HT1080 (cell line): ENCODE measurements around a stretch of chr3.

DNA sequence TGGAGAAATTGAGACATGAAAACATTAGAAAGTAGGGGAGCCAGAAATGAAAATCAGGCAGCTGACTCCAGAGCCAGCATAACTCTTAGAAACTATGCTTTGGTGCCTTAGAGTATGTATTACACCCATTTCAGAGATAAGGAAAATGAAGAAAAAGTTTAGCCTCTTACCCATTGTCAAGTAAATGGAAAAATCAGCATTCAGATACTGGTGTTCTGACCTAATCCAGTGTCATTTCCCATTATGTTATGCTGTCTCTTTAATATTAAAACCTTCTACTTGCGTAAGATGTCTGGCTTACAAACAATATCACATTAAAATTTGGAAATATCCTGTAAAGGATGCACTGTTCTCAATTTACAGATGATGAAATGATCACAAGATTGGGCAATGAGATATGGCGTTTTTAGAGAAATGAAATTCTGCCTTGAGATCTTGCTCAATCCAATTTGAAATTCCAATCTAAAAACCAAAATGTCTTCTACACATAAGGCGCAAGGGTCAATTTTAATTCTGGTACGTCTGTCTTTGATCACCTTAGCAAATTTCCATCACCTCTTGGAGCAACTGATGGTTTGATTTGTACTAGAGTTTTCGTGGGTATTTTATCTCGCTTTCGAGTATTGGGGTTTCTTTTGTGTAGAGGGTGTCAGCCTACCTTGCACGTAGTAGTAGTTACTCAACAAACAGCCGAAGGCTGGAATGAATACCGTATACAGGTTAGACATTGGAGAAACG, 937 bp upstream of the ZCWPW2 start:
RAMPAGE:
- cytosol, long total RNA, result no peak
- long total RNA, result no peak
- nucleus, long total RNA, result no peak

DNA sequence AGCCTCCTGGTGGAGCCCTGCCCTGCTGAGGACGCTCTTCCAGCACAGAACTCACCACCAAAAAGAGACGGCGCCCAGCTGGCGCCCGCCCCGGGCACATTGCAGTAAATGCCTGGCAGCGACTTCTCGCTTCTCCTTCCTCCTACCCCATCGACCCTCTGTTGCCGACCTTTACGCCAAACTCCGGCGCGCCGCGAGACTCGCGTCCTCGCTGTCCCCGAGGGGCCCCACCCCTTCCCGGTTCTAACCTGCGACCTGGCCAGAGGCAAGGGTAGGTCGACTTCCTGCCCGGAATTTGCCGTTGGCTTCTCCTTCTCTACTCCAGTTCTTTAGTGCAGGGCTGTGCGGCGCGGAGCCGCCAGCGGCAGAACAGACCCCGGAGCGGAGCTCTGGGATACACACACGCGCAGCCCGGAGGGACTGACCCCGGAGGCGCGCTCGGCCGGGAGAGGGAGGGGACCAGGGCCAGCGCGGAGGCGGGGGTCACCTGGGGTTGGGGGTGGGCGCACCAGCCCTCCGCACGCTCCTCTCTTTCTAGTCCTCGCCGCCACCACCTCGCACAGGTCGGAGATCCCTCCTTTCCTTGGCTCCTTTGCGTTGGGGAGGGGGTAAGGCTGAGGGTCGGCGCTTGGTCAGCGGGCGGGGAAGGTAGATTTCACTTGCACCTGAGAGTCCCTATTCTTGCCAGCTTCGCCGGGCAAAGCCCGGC, 226.6 kb upstream of the AZI2 start:
RAMPAGE:
- cytosol, long total RNA, result no peak
- long total RNA, result no peak
- nucleus, long total RNA, result no peak

DNA sequence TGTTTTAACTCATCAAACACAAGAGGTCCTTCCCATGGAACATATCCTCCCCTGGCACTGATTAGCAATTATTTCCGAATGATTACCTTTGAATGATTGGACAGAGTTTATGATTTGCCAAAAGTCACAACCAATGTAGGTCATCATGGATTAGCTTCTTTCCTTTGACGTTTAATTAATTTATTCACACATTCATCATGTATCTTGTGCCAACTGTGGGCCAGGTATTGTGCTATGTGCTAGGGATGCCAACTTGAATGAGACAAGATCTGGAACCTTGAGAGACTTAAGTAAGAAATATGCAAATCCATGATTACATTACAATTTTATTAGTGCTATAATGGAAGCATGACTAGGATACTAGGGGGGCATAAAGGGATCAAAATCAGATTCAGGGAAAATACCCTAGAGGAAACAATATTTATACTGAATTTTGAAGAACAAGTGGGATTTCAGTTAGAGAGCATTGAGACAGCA, 37.7 kb downstream of the RBMS3 start:
RAMPAGE:
- cytosol, long total RNA, result no peak
- long total RNA, result no peak
- nucleus, long total RNA, result no peak

DNA sequence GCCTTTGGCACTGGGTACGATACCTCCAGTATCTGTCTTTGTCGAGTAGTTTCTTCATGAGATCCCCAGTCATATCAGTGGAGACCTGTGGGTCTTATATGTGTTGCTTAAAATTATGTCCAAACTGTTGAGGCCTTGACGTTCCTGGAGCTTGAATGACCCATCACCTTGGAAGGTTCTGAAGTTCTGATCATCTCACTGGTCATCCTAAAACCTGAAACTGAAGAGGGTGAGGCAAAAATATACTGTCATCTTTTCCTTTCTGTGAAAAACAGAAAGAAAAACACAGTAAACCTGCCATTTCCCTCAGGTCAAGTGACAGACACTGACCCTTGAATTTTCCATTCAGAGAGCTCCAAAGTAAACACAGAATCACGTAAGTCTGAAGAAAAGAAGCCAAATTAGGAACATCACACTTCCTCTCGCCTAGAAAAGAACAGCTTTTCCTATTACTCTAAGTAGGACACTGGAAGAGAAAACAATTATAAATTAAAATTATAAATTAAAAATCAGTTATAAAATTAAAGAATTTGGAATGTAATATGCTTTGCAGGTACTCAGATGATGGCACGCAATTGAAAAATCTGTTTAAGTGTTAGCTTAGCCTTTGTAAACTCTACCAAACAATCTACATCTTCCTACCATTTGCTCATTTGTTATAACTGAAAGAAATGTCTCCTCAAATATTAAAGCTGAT, 78.7 kb upstream of the TGFBR2 start:
RAMPAGE:
- cytosol, long total RNA, result no peak
- long total RNA, result no peak
- nucleus, long total RNA, result no peak

GRCh38 chr3:30597131-30597726, 9.2 kb upstream of the TGFBR2 start:
RAMPAGE:
- cytosol, long total RNA, result no peak
- long total RNA, result no peak
- nucleus, long total RNA, result no peak

RAMPAGE:
- cytosol, long total RNA, result no peak
- long total RNA, result no peak
- nucleus, long total RNA, result no peak
These were observed 1.7 kb upstream of the TGFBR2 start for GRCh38 chr3:30604654-30605206.

DNA sequence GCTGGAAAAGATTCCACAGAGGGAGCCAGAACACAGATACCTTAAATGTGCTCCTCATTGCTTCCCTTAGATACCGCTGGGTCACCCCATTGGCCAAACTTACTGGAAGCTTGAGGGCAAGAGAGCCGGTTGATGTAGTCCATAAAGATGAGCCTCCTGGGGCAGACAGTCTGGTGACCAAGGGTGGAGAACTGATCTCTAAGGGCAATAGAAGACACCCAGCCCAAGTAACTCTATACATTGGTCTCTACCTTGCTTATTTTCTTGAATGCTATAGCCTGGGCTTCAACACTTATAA, 30.9 kb downstream of the TGFBR2 start:
RAMPAGE:
- cytosol, long total RNA, result no peak
- long total RNA, result no peak
- nucleus, long total RNA, result no peak

DNA sequence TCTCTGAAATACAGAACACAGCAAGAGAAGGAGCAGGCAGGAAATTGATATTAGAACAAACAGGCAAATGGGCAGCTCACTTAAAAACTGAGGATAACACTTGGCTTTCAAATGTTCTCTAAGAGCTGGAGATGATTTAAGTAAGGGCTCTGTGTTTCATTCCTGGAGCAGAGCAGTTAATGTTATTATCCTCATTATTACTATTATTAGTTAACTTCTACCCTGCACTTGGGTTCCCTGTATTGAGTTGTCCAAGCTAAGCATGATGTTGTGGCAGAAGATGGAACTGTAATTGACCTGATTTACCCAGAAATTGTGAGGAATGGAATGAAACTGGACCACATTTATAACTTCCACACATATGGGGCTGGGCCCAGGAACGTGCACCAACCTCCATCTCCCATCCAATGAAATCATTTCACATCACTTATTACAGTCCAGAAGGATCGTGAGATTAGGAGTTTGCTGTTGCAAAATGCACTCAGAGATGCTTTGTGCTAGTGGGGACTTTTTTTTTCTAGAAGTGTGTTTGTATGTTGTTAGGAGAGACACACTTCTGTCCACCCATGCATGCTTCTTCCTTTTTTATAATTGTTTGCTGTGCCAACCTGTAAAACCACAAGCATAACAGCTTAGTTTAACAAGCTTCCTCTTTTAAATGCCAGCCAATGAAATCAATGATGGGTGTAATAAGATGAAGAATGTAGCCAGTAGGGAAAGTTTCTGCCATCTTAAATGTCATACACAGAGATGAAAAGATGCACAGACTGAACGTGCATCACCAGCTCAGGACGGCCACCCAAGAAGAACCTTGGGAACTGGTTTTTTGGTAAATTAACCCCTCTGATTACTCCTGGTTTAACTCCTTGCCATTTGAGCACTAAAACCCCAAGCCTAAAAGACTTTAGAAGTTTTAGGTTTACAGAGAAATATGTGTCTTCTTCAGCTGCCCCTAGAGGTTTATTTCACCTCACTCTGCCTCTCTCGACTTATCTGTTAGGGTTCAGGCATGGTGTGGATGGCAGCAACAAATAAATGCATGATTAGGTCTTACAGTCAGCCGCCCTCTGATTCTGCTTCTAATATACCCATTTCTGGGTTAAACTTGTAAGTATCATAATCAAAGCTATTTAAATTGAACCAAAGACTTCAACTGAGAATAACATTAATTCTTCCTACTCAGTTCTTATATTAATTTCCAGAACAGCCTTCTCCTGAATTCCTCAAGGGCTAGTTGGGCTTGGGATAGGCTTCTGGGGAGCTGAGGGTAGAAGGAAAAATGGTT, 305.5 kb upstream of the STT3B start:
RAMPAGE:
- cytosol, long total RNA, result no peak
- long total RNA, result no peak
- nucleus, long total RNA, result no peak

DNA sequence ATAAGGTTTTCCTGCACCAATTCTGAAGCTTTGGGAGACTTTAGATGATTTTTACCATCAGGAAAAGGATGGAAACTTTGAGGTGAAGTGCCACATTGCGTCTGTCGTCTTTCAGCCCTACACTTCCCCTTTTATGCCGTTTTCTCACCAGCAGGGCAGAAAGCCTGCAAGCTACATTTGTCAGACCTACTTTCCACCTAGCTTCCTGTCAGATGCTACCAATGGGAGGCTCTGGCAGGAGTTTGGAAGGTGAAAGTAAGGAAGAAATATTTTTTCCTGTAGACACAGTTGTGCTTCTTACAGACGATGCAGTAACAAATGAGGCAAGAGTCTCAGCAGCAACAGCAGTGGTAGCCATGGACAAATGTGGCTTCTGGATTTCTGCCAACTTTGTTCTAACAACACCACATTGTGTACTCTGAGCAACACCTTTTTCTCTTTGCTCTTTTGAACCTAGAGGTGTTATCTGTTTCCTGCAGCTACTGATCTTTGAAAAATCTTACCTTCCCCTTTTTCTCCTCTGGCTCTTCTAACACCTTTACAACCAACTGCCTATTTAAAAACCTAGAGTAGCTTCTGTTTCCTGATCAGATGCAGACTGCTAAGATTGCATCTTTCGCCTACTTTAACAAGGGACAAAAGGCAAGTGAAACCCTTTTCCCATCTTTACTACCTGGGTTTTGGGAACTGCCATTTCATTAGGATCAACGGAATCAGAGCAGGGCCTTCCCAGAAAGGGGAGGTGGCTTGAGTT, 70.6 kb upstream of the STT3B start:
RAMPAGE:
- cytosol, long total RNA, result no peak
- long total RNA, result no peak
- nucleus, long total RNA, result no peak

DNA sequence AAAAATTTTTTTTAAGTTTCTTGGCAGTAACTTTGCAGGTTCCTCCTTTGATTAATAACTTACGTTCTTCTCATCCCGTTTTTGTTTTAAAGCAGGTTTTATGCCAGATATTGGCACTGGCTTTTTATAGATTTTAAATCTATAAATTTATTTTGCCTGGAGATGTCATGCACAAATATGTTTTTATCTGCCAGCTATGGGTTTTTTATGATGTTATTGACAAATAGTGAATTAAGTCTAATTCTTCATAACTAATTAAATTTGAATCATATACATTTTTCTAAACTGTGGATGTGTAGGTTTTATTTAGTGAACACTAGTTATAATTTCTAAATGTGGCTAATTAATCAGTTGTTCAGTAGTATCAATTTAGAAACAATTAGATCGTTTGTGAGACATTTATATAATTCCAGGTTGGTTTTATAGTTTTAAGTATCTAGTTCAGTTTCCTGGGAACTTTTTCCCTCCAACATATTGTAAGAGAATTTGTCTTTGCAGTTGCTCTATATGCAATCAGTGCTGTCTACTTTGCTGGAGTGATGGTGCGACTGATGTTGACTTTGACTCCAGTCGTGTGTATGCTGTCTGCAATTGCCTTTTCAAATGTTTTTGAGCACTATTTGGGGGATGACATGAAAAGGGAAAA, 89.0 kb downstream of the STT3B start:
RAMPAGE:
- cytosol, long total RNA, result no peak
- long total RNA, result no peak
- nucleus, long total RNA, result no peak

RAMPAGE:
- cytosol, long total RNA, result no peak
- long total RNA, result no peak
- nucleus, long total RNA, result no peak
These were observed 215.1 kb downstream of the STT3B start for GRCh38 chr3:31747625-31748474.

DNA sequence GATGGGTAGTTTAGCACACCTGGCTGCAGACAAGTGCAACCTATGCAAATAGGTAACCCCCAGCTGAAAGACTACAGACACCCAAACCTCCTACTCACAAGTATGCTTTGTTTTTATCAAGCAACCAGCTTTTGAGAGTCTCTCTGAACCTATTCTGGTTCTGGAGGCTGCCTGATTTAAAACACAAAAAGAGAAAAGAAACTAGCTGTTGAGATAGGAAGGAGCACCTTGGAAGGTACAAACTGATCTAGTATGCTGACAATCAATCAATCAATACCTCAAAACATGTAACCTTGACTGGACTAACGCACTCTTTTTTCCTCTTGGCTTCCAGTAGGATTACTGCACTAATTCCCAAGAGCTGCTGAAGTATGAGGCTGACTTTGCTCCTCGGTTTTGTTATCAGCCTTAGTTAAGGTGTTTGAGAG, 63.6 kb downstream of the OSBPL10 start:
RAMPAGE:
- cytosol, long total RNA, result no peak
- long total RNA, result no peak
- nucleus, long total RNA, result no peak

DNA sequence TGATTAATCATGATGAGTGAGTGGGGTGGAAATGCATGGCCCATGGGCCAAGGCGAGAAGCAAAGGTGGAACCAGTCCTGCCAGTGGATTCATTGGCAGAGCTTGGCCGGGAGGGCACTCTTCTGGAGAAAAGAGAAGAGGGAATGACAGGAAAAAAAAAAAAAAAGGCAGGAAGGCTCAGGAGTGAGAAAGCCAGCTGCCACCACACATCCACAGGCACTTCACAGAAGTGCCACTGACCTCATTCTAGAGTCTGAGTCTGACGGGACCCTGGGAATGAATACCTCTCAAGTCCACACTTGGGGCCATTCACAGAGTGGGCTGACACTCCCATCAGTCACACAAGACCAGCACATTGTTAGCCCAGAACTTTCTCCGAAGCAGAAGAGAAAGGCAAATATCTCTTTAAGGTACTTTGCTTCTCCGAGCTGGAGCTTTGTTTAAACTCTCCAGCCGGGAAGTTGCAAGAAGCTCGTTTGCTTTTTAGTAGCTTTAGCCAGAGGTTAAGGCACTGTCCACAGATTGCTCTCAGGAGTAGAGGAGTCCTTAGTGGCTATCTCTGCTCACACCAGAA, 53.9 kb downstream of the CMTM6 start:
RAMPAGE:
- cytosol, long total RNA, result no peak
- long total RNA, result no peak
- nucleus, long total RNA, result no peak

DNA sequence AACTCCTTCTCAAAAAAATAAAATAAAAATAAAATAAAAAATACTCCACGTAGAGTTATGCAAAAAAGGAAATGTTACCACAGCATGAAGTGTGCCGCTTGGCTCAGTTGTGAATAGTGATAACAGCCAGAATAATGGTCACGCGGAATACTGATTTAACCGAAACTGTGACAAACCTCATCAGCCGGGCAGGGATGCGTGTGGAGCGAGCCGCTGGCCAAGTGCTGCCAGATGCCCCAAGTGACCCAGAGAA, 35.4 kb downstream of the CMTM6 start:
RAMPAGE:
- cytosol, long total RNA, result no peak
- long total RNA, result no peak
- nucleus, long total RNA, result no peak

DNA sequence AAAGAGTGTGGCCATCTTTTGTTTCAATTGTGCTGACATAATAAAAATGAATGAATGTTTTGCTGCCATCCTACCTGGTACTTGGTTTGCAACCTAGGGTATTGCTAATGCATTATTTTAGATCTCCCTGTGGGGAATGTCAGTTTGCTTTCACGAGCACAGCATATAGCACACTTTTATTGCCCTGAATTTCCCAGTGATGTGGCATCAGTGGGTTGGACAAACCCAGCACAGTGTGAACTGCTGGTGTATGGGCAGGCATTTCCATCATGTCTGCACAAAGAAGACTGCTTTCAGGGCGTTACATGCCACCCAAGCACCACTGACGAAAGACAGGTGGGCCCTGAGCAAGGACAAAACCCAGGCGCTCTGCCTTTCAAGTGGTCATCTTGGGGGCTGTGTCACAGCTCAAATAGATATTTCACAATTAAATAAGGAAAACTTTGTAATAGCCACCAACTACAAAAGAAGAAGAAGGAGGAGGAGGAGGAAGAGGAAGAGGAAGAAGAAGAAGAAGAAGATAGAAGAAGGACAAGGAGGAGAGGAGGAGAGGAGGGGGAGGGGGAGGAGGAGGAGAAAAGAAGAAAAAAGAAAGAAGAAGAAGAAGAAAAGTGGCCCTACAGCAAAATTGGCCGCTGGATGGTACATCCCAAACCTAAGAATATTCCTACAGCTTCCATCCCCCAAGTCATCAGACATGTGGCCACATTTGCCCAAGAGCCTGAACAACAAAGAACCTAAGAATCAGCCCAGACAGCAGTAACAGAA, 31.9 kb downstream of the CMTM6 start:
RAMPAGE:
- cytosol, long total RNA, result no peak
- long total RNA, result no peak
- nucleus, long total RNA, result no peak

RAMPAGE:
- cytosol, long total RNA, result no peak
- long total RNA, result no peak
- nucleus, long total RNA, result no peak
These were observed 14.3 kb downstream of the DYNC1LI1 start for GRCh38 chr3:32556069-32557135.

DNA sequence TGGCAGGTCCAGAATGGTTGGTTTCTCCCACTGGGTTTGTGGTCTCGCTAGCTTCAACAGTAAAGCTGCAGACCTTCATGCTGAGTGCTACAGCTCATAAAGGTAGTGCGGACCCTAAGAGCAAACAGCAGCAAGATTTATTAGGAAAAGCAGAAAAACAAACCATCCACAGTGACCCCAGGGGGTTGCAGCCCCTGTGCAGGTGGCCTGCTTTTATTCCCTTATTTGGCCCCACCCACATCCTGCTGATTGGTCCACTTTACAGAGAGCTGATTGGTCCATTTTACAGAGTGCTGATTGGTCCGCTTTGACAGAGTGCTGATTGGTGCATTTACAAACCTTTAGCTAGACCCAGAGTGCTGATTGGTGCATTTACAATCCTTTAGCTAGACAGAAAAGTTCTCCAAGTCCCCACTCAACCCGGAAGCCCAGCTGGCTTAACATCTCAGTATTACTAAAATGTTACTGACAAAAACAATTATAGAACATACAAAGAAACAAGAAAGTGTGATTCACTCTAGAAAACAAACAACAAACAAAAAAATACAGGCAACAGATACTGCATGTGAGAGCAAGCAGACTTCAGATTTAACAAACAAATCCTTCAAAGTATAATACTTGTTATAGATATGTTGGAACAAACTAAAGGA, 11.2 kb upstream of the CNOT10 start:
RAMPAGE:
- cytosol, long total RNA, result no peak
- long total RNA, result no peak
- nucleus, long total RNA, result no peak

DNA sequence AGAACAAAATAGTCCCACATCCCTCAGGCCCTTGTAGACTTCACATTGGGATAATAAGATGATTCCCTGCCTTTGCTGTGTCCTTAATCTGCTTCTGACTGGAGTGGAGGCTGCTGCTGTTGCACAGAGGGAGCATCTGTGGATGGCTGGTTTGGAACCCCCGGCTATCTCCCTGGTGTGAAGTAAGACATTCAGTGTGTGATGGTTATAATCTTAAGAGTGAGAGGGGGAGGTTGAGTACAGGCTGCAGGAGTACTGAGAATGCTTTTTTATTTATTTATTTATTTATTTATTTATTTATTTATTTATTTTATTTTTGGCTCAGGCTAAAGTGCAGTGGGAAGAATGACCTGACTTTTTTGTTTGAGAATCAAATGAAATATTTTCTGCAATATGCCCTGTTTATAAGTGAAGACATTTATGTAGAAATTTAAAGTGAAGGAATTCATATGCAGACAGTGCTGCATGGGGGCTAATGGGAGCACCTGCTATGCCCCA, 15.6 kb downstream of the TRIM71 start:
RAMPAGE:
- cytosol, long total RNA, result no peak
- long total RNA, result no peak
- nucleus, long total RNA, result no peak

DNA sequence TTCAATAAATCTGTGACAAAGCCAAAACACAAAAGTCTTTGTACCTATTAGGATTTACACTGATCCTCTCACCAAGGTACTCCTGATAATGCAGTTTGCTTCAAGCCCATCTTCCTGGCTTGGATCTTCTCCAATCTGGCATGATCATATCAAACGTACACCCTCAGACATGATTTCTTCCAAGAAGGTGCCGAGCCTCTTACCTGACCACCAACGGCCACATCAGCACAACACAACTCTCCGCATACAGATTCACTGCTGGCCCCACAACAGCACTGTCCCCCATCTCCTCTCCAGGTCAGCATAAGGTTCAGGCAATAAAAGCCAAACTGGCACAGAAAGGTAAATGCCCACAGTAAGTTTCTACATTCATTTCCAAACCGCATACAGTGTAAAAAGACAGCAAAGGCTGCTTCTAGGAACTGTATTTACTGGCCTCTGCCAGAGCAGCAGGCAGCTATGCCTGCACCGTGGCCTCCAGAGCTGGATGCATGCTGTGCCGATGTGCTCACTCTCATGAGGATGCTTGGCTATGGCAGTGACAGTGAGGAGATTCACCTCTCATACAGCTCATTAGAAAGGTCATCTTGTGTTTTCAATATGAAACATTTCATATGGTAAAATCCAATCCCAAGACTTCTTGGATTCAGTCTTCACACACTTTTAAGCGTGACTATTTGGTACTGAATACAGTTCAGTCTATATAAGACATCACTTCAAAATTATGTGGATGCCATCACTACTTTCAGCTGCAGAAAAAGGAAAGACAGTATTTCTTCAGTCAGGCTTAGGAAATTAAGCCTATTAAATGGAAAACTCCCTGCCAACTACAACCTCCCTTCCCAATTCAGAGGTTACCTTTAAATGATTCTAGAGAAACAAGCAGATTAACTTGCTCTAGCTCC, 50.3 kb downstream of the UBP1 start:
RAMPAGE:
- cytosol, long total RNA, result no peak
- long total RNA, result no peak
- nucleus, long total RNA, result no peak

RAMPAGE:
- cytosol, long total RNA, result no peak
- long total RNA, result no peak
- nucleus, long total RNA, result no peak
These were observed 43.4 kb downstream of the PDCD6IP start for GRCh38 chr3:33841676-33842321.